Trachea (tissue), 1 donor: ENCODE measurements around the genes EEF1G and SLC22A10.

- PRO-cap: no peak
Observed at GRCh38 chr11:61898881-61899725, 7.8 kb upstream of the FADS3 start.

DNA sequence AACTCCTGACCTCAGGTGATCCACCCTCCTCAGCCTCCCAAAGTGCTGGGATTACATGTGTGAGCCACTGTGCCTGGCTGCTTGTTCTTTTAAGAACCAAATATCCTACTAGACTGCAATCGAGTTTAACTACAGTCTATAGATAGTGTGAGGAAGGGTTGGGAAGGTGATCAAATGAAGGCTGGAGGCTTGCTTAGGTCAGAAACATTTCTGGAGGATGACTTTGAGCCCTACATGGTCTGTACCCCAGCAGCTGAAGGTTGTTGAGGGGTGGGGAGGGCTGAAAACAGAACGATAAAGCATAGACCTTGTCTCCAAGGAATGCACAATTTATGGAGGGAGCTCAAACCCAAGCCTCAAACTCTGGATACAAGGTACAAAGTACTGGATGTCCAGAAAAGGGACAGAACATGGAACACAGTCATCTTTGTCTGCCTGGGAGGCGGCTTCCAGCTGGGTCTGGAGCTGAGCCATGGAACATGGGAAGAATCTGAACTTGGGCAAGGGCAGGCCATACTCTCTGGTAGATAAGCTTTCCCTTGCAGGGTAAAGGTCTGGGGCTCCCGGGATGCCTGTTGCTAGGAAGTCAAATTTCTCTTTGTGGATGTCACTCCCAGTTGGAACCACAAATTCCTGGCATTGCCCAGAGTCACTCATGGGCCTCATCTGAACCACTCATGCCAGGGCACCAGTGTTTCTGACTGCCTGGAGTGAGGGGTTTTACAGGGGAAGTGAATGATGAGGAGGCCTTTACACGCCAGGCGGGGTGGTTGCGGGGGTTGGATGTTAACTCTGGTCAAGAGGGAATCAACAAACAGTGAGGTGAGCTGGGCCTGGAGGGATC is 6.0 kb downstream of the FTH1 start:
- PRO-cap: no peak

DNA sequence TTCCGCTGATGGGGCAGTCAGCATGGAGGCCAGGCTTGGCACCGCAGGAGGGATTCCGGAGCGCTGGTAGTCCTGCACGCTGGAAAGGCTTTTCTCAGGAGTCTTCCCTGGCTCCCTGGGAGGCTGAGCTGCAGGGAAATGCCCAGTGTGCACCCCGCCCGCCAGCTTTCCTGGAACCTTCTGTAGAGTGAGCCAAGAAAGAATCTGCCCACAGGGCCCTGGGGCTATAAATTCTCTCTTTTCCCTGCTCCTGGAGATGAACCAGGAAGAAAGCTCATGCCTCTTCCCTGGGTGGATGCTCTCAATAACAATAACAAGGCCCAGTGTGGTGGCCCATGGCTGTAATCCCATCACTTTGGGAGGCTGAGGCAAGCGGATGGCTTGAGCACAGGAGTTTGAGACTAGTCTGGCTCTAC is 46.2 kb upstream of the FTH1 start:
- PRO-cap: no peak

GRCh38 chr11:62341665-62342480 is 4.6 kb downstream of the ASRGL1 start:
- PRO-cap: unidirectional peak, minus-strand start at chr11:62342040

- PRO-cap: no peak
Observed at GRCh38 chr11:62445420-62445733, 26.5 kb downstream of the SCGB1A1 start.

GRCh38 chr11:62542440-62542747 is 4.2 kb downstream of the AHNAK start:
- PRO-cap: bidirectional peak, plus-strand start at chr11:62542900, minus-strand start at chr11:62542596

DNA sequence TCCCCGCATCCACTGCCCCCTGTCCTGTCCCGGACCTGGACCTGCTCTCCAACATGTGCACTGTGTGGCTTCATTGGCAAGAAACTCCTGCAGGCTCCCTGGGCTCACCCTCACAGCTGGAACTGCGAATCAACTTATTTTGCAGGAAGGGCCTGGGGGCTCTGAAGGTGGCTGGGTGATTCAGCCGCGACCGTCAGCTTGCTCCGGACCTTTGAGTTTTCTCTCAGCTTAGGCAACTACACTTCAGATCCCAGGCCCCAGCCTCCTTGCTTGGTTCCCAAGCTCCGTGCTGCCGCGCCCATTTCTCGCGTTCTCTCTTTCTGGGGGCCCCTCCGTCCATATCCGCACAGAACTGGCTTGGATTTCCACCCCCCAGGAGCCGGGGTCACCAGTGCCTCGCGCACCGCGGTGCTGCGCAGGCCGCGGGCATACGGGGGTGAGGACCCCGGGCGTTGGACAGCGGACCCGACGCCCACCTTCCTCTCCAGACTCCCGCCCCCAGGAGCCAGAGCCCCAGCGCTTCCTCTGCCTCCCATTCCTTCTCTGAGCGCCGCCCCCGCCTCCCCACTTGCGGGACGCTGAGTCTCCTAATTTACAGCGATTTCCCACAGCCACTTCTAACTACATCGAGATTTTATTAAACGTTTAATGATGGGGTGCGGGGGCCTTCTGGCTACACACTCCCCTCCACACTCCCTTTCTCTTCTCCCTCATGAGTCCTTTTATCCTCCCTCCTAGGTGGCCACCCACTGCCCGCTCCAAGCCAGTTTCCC is 585 bp upstream of the AHNAK start:
- PRO-cap: unidirectional peak, minus-strand start at position 545 of the sequence

DNA sequence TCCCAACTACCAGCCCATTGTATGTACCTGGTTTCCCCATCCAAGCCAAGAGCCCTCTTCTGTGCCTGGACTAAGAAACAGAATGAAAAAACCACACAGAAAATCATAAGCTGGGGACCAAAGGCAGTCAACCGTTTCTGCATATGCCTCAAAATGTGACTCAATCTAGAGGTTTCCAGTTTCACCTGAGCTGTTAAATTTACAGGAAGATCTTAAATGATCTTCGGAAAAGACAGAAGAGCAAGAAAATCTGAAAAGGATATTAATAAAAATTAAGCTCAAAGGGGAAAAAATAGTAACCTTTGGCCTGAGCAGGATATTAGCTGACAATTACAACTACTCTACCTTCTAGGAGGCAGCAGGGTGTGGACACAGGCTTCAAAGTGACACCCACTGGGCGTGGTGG is 10.8 kb upstream of the AHNAK start:
- PRO-cap: no peak

DNA sequence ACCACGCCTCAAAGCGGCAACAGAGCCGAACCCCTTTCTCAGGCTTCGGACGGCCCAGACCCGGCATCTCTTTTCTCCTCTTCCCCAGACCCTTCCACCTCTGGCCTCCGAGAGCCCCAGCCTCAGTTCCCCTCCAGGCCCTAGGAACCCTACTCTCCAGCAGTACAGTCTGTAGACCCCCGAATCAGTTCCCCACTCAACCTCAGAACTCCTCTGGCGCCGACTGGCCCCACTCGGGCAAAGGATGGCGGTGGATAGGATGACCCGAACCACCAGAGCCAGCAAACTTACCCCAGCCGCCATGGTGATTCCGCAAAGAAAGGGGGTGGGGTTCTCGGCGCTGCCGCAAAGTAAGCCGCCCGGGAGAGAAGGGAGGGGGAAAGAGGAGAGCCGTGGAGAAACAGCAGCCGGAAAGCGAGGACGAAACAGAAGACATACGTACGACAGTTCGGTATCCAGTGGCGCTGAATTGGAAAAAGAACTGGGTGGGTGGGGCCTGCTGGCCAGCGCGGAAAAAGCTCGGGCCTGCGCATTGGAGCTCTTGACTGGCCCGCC is at the start of gene EEF1G:
Gene EEF1G, minus strand, starts transcription at position 352 of the 555 bp plus-strand sequence.
- PRO-cap: bidirectional peak, plus-strand start outside the sequence, minus-strand start at position 471 of the sequence

- PRO-cap: no peak
Observed at GRCh38 chr11:62597728-62598833, 3.6 kb downstream of the MTA2 start.

- PRO-cap: no peak
Observed at GRCh38 chr11:62678223-62678462, 730 bp downstream of the UBXN1 start.

- PRO-cap: no peak
Observed at GRCh38 chr11:62702214-62702606, 5.0 kb downstream of the BSCL2 start.

- PRO-cap: no peak
Observed at GRCh38 chr11:62722587-62723169, 4.6 kb downstream of the HNRNPUL2 start.

DNA sequence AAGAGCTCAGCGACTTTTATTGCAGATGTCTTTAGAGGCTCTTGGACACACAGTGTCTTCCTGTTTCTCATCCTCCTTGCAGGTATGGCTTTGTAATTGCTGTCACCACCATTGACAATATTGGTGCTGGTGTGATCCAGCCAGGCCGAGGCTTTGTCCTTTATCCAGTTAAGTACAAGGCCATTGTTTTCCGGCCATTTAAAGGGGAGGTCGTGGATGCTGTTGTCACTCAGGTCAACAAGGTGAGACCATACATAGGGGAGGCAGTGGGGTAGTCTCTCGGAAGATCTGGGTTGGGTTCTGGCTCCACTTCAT is 1.4 kb downstream of the POLR2G start:
- PRO-cap: no peak

DNA sequence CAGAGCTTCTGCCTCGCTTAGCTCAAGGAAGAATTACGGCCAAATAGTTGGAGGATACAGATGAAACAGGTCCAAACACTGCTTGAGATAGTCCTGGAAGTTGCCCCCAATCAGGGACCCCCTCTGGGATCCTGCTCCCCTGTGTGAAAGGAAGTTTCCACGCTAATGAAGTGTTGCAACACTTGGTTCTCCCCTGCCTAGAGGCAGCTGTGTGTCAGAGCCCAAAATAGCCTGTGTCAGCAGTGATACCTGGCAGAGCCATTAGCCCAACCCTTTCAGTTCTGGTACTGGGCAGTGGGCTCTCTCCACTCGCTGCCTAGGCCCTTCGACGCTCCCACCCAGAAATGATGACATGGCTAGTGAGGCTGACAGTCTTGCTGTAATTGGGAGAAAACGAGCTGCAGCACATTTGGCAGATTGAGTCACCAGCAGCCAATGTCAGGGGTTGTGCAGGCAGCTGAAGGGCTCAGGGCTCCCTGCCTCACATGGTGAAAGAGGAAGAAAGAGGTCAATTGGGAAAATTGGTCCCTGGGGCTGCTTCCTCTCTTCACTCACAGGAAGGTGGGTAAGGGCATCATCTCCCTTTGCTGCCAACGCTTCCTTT is 1.4 kb upstream of the NXF1 start:
- PRO-cap: unidirectional peak, minus-strand start at position 167 of the sequence

DNA sequence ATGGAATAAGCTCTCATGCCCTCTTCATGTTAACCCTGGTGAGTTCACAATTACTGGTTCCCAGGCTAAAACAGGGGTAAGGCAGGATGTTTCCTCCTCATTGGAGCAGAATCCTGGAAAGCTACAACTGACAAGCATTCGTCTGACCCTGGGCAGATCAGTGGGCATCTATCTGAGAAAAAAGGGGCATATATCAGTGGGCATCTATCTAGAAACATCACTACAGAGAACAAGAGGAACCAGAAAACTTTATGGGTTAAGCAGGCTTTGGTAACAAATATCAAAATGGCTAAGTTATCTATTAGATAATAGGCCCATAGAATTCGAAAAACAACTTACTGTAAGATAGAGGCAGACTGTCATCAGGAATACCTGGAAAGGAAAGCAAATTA is 14.8 kb upstream of the WDR74 start:
- PRO-cap: no peak

GRCh38 chr11:62926122-62926594 is 5.0 kb upstream of the CHRM1 start:
- PRO-cap: no peak

DNA sequence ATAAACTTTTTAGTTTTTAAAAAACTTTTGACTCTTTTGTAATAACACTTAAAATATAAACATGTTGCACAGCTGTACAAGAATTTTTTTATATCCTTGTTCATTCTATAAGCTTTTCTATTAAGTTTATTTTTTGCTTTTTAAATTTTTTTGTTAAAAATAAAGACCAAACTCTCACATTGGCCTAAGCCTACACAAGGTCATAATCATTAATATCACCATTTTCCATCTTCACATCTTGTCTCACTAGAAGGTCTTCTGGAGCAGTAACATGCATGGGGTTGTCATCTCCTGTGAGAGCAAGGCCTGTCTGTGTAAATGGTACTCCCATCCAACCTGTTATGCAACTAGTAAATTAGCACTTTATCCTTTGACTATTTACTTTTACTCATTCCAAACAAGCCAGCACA is 2.9 kb downstream of the SLC22A25 start:
- PRO-cap: no peak

DNA sequence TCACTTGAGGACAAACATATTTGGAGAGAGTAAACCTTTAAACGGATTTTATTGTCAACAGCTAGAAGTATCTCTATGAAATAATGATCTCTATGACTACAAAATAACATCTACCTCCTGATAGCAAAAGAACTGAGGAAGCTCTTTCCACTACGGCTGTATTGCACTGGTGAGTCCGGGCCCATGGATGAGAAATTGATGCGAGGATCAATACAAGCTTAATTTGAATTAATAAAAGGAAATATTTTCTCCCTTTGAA is at the start of gene SLC22A10:
Gene SLC22A10, plus strand, starts transcription at position 51 of the 259 bp plus-strand sequence.
- PRO-cap: no peak

GRCh38 chr11:63510157-63510702 is 4.3 kb downstream of the LGALS12 start:
- PRO-cap: no peak